Spinal cord (tissue), 3 donors: Measurements from ENCODE around the genes POTEJ and MZT2A.

DNA sequence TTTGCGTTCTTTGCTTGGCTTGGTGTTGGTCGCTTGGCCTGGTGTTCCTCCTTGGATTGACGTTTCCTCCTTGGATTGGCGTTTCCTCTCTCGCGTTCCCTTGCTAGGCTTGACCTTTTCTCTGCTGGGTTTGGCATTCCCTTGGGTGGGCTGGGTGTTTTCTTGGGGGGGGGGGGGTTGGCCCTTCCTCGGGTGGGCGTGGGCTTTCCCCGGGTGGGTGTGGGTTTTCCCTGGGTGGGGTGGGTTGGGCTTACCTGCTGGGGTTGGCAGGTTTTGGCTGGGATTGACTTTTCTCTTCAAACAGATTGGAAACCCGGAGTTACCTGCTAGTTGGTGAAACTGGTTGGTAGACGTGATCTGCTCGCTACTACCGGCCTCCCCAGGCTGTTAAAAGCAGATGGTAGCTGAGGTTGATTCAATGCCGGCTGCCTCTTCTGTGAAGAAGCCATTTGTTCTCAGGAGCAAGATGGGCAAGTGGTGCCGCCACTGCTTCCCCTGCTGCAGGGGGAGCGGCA, at the start of gene POTEJ:
TSS of gene POTEJ (plus strand) at position 305 of the 515 bp plus-strand sequence.
- PRO-cap: no peak
- RAMPAGE, long total RNA: no peak

- PRO-cap: no peak
- RAMPAGE, long total RNA: no peak
Observed at GRCh38 chr2:130785521-130786201, 30.3 kb downstream of the AMER3 start.

- PRO-cap: no peak
- RAMPAGE, long total RNA: no peak
Observed at GRCh38 chr2:130911985-130912408, 75.3 kb downstream of the ARHGEF4 start.

DNA sequence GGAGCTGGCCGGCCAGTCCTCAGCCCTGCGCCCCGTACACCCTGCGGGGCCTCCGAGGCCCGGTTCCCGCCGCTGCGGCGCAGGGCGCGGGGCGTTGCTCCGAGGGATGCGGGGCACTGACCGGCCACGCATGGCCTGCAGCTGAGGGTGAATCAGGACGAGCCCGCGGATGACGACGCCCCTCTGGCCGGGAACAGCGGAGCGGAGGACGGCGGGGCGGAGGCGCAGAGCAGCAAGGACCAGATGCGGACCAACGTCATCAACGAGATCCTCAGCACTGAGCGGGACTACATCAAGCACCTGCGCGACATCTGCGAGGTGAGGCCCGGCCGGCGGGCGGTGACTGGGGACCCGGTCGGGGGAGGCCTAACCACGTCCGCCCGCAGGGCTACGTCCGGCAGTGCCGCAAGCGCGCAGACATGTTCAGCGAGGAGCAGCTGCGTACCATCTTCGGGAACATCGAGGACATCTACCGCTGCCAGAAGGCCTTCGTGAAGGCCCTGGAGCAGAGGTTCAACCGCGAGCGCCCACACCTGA, 53.3 kb downstream of the FAM168B start:
- PRO-cap: no peak
- RAMPAGE, long total RNA: no peak

- PRO-cap: no peak
- RAMPAGE, long total RNA: no peak
Observed at GRCh38 chr2:131065179-131065493, 28.1 kb downstream of the FAM168B start.

DNA sequence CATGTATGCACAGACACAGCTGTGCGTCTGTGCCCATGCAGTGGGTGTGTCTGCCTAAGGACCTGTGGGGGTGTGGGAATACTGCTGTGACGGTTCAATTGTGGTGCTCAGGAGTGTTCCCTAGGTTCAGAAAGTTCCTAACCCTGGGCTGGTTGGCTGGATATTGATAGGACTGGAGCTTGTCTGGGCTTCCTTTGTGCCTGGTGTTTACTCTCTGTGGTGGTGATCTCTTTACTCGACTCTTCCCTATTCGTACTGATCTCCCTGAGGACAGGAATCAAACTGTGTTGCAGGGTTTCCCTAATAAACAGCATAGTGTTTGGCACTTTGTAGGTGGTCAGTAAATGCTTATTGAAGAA, 1.3 kb downstream of the PLEKHB2 start:
- PRO-cap: no peak
- RAMPAGE, long total RNA: no peak

- PRO-cap: no peak
- RAMPAGE, long total RNA: no peak
Observed at GRCh38 chr2:131353177-131353673, 10.7 kb downstream of the RAB6D start.

GRCh38 chr2:131484939-131485425, 7.2 kb downstream of the MZT2A start:
- PRO-cap: no peak
- RAMPAGE, long total RNA: no peak

DNA sequence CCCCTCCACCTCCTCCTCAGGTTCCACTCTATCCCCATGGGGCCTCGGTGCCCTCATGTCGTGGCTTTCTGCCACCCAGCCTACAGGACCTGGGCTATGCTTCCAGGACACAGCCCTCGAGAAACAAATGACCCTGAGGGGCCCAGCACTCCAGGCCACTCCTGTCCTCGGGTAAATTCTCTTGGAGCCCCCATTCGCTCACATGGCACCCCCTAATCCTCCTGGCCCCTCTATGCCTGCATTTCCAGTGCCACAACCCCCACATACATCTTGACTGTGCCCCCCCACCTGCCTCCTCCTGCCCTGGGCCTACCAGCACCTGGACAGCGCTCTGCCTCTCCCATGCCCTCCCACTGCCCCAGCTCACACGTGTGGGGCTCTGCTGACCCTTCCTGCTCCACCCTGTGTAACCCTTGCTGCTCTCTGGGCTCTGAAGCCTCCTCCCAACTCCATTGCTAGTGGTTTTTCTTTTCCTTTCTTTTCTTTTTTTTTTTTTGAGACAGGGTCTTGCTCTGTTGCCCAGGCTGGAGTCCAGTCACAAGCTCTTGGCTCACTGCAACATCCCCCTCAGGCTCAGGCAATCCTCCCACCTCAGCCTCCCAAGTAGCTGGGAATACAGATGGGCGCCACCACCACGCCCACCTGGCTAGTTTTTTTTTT, 3.3 kb downstream of the MZT2A start:
- PRO-cap: no peak
- RAMPAGE, long total RNA: no peak

DNA sequence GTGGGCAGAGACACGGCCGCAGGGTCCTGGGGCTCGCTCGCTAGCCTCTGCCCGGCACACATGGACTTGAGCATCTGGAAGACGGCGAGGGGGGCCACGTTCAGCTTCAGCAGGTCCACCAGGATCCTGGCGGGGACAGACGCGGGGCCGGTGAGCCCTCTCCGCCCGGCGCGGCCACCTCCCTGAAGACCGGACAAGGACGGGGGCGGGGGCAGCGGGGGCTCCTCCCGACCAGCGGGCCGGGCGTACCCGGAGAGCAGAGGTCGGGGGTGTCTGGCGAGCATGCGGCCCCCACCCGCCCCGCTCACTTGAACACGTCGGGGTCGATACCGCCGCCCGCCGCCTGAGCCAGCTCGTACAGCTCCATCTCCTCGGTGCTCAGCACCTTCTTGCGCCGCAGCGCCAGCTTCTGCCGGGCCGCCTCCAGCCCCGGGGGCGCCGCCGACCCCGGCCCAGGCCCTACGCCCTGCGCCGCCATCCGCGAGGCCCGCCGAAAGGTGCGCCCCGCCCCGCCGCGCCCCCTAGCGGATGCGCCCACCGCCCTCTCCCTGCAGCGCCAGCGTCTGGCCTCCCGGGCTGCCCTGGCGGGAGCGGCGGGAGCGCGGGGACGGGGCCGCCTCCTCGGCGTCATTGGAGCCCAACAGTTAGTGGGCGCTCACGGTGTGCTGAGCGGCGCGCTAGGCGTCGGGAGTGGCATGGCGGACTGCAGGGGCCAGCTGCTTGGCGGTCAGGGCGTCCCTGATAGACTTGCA, at the start of gene MZT2A:
TSS of gene MZT2A (minus strand) at position 499 of the 752 bp plus-strand sequence.
- PRO-cap: no peak
- RAMPAGE, long total RNA: no peak

- PRO-cap: no peak
- RAMPAGE, long total RNA: no peak
Observed at GRCh38 chr2:131492651-131493225, 541 bp upstream of the MZT2A start.

- PRO-cap: no peak
- RAMPAGE, long total RNA: no peak
Observed at GRCh38 chr2:131544919-131545368, 17.3 kb downstream of the CCDC74A start.

DNA sequence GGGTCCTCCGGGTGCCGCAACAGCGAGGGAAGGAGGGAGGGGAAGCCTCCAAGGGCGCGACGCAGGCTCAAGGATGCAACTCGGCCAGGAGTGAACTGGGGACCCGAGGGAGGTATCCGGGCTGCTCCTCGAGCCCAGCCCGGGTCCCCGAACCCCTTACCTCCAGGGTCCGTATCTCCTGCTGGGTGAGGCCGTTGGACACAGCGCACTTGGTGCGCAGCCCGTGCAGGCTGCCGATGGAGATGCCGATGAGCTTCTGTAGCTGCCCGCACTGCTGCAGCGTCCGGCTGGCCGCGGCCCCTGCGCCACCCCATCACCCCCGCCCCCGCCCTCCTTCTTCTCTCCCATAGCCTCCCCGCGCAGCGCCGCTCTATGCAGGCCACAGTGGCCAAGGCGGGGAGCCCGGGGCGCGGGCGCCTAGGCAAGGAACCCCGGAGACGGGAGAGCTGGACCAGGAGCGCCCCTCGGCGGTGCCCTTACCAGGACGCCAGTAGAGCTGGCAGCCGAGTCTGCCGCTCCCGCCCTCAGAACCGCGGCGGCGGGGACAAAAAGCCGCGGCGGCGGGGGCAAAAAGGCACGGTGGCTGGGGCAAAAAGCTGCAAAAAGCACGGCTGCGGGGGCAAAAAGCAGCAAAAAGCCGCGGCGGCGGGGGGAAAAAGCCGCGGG, 124.0 kb downstream of the ANKRD30BL start:
- PRO-cap: no peak
- RAMPAGE, long total RNA: no peak

DNA sequence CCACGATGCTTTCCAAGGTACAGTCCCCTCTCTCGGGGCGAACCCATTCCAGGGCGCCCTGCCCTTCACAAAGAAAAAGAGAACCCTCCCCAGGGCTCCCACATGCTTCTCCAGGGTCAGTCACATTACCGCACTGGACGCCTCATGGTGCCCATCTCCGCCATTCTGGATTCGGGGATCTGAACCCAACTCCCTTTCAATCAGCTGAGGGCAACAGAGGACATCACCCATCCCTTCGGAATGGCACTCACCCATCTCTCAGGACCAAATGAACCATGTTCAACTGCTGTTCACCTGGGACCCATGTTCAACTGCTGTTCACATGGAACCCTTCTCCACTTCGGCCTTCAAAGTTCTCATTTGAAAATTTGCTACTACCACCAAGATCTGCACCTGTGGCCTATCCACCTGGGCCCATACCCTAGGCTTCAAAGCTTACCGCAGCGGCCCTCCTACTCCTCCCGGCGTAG, 119.0 kb upstream of the ANKRD30BL start:
- PRO-cap: no peak
- RAMPAGE, long total RNA: no peak

DNA sequence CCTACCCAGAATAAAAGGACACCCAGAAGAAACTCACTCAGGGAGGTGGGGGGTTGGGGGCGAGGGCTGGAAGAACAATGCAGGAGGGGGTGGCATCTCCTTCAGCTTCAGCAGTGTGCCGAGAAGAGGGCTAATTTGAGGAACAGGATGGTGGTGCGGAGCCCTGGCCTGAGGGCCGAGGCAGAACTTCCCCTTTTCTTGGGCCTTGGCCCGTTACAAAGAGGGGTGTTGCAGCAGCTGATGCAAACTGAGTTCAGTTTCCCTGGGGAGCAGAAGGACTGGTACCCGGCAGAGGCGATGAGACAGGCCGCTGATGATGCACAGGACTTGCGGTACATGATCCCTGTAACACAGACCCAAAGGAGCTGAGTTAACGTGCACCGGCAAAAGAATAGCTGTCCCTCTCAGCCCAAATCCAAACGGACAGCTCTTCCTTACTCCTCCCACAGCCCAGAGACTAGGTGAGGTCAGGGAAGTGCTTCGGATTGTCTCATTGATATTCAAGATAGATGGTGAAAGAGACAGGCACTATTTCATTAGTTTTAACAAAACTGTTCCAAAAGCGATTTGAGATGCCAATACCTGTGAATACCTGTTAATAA, 24.0 kb downstream of the LYPD1 start:
- PRO-cap: no peak
- RAMPAGE, long total RNA: no peak

GRCh38 chr2:132671058-132671832, 1.2 kb upstream of the LYPD1 start:
- PRO-cap: no peak
- RAMPAGE, long total RNA: no peak

GRCh38 chr2:132803986-132804453, 134.0 kb upstream of the LYPD1 start:
- PRO-cap: no peak
- RAMPAGE, long total RNA: no peak

DNA sequence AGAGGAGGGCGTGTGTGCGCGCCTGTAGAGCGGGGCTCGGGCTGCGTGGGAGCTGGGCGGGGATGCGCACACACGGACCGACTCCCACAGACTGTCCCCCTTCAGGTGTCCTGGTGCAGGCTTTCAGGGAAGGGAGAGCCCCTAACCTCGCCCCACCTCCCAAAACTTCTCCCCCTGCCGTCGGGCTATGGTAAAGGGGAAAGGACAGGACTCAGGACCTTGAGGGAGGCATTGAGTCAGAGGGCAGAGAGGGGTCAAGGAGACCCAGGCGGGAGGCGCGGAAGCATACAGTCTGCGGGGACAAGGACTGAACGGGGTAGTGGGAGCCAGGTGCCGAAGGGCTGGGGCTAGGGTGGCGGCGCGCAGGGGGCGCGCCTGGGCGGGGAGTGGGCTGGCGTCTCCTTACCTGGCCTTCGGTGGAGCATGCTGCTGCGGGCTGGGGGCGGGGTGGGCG, 302.1 kb downstream of the NCKAP5 start:
- PRO-cap: no peak
- RAMPAGE, long total RNA: start-site peak on the plus strand centred at position 232 of the sequence, 114 bp wide, 6 and 10 reads in 2 replicates

DNA sequence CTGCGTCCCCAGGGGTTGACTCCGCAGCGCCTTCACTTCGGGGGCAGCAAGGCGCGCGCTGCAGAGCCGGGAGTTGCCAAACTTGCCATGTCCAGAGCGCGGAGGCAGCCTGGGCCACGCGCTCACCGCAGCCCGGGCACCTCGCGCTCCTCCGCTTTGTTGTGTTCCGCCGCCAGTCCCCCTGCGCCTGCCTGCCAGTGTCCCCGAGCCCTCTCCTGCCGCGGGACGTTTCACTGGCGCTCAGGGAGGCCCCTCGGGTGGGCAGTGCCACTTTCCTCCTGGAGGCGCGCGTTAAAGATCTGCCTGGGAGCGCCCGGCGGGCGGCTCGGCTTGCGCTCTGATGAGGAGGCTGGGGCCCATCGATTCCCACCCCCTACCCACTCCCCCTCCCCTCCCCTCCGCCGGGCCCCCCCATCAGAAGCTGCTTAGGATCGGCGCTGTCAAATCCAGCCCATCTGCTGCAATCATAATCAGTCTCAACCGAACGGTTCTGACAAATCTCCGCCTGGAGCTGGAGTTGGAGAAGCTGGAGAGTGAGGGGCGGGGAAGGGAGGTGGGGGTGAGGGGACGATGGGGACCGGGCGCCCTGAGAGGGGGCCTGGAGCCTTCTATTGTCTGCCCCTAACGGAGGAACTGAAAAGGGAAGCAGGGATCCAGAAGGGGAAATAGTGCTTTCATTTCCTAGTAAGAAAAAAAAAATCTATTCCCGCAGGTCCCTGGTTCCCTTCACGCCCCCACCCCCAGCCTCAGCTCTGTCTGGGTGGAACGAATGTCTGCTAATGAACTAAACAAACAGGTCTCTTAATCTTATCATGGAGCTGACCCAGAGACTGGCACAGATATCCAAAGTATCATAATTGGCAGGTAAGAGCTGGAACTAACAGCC, 301.5 kb downstream of the NCKAP5 start:
- PRO-cap: no peak
- RAMPAGE, long total RNA: no peak

DNA sequence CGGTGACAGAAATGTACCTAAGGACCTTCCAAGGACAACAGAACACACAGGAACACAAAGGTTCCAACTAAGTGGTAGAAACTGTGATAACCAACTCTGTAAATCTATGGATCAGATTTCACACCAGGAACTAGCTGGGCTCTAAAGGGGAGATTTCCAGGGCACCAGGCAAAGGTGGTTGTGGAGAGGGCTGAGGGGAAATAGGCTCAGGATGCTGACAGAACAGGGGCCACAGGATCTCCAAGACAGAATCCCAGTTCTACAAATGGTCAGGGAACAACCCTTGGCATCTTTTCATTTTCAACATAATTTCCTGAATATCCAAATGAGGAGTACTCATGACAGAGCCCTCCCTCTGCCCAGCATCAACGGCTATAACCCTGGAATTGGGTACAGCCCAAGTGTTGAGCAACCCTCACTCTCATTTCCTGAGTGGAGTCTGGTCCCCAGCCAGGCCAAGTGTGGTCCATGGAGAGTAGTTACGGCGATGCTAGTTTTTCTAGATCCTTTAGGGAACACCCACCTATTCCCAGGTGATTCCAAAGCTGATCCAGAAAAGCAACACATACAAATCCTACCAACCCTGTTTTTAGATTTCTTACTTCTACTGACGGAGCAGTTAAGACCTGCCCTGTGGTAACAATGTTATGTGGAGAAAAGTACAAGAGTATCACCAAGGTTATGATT, 78.3 kb downstream of the NCKAP5 start:
- PRO-cap: no peak
- RAMPAGE, long total RNA: no peak